Placental epithelial cell (primary cell): ENCODE measurements around a stretch of chr3.

DNA sequence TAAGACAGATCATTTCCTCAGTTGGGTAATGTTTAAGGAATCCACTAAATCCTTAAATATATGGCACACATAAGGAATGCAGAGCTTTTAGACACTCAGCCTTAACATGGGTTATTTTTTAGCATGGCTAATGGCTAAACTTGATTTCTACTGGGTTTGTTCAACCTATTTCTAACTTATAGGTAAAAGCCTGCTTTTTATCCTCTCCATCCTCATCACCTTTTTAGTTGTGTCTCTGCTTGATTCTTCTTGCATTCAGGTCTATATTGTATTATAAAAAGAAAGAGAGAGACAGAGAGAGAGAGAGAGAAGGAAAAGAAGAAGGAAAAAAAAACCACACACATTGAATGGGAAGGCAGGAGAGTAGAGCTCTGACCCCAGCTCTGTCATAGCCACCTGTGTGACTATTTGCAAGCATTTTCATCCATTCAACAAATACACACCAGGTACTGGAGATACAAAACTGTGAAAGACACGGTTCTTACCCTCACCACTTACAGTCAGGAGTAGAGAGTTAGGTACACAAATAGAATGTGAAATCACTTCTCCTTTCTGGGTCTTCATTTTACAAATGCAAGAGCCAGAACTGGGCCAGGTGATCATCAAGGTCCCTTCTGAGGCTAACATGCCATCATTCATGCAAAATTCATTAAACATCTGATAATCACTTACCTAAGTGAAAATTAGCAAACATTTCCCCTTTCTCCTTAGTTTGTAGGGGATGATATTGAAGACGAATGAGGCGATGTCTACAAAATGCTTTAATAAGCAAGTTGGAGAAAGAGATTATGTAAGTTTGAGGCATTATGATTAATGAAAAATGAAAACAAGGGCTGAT lies 88.4 kb downstream of the LPP start:
- CAGE, long polyA plus RNA = no peak

DNA sequence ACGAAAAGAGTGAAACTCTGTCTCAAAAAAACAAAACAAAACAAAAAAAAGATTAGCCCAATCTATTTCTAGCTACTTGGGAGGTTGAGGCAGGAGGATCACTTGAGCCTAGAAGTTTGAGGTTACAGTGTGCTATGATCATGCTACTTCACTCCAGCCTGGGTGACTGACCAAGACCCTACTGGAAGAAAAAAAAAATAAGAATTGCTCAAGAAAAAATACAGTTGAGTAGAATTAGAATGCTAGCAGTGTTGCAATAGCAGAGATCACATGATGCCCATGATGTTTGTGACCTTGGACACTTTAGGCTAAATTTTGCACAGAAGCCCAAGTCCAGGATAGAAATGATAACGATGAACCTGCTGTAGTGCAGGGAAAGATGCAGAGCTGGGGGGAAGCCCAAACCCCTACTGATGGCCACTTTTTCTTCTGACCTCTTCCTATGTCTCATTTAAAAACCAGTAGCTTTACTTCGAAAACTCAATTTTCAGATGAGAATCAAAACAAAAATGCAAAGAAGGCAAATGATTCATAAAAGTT lies 162.4 kb downstream of the LPP start:
- CAGE, long polyA plus RNA = no peak

- CAGE, long polyA plus RNA = no peak
These were observed 208.4 kb downstream of the LPP start for GRCh38 chr3:188362085-188362963.

DNA sequence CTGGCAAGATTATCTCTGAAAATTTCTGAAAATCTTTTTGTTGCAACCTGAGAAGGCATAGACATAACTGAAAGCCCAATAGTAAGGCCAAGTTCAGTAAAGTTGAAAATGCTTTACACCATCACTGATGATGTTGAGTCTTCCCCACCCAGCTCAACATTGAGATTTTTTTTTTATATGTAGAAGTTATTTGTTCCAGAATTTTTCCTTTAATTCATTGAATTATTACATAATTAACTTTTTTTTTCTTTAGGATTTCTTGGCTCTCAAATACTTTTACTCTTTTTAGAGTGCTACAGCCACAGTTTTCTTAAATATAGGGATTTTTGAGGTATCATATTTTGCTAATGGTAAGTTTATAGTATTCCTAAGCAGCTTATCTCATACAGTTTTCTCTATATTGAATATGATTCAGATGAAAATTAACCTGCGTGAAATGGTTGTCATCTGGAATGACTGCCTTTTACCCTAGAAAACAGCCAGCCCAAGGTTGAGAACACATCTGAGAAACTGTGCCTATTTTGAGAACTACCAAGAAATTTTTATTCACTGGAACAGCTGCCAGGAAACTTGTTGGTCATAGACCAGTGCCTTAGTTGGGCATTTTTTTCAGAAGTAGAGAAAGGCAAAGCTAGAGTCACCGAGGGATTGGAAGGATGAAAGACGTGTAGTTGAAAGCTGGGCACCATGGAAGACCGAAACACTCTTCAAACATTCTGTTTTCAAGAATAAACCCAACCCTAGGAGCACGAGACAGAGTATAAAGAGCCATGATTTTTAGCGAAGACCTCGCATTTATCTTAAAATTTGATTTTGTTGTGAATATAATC lies 276.9 kb downstream of the LPP start:
- CAGE, long polyA plus RNA = no peak

DNA sequence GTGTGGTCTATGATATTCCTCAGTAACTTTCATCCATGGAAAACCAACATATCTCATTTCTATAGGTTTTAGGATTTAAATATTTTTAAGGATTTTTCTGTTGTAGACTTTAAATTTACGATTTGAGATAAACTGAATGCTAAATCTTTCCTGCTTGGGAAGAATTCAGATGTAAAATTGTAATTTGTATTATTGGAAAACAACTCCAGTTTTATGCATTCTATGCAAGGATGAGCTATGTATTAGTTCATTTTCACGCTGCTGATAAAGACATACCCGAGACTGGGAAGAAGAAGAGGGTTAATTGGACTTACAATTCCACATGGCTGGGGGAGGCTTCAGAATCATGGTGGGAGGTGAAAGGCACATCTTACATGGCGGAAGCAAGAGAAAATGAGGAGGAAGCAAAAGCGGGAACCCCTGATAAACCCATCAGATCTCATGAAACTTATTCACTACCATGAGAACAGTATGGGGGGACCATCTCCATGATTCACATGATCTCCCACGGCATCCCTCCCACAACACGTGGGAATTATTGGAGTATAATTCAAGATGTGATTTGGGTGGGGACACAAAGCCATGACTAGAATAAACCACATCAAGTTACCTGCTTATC lies 300.5 kb downstream of the LPP start:
- CAGE, long polyA plus RNA = no peak

GRCh38 chr3:188578614-188579347 lies 424.8 kb downstream of the LPP start:
- CAGE, long polyA plus RNA = no peak

GRCh38 chr3:188581685-188582039 lies 427.7 kb downstream of the LPP start:
- CAGE, long polyA plus RNA = no peak

GRCh38 chr3:188689106-188689661 lies 482.6 kb upstream of the TPRG1 start:
- CAGE, long polyA plus RNA = no peak

- CAGE, long polyA plus RNA = no peak
These were observed 325.9 kb upstream of the TPRG1 start for GRCh38 chr3:188845750-188846392.

DNA sequence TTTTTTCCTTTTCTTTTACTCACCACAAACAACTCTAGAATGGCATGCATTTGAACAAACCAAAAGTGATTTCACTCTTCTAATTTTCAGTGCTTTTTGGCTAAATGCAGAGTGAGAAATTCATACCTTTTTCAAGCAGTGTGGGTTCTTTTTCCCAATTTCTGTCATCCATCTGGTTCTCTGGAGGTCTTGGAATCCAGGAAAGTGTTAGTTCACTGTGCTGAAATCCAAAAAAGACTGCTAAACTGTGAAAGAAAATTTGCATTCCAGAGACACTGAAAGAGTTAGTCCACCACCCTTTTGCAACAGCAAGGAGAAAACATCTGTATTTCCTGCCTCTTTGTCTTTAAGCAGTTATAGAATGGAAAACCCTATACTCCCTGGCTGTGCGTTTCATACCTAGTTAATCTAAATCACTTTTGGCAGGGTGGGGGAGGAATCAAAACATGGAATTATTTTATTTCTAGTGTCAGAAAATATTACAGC lies 317.9 kb upstream of the TPRG1 start:
- CAGE, long polyA plus RNA = no peak

DNA sequence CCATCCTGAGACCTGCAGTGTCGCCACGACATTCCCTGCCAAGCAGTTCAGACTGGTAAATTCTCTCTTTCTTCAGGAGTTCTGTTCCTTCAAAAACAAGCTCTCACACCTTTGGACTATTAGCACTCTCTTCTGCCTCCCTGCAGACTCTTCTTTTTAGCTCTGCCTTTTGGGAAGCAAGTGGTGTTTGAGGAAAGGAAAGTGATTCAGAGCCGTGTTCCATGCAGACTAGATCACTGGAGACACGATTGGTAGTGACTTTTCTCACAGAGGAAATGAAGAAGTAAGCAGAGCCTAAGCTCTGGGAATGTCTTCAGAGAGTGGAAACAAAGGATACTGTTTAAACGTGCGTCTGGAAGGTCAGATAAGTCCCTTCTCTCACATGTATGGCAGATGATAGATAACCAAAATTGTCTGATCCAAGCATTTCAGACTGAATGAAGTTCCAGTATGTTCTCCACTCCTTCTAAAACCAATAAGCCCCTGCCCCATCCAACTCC lies 270.6 kb upstream of the TPRG1 start:
- CAGE, long polyA plus RNA = no peak

DNA sequence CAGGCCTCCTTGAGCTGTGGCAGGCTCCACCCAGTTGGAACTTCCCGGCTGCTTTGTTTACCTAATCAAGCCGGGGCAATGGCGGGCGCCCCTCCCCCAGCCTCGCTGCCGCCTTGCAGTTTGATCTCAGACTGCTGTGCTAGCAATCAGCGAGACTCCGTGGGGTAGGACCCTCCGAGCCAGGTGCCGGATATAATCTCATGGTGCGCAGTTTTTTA lies 149.1 kb upstream of the TPRG1 start:
- CAGE, long polyA plus RNA = no peak

DNA sequence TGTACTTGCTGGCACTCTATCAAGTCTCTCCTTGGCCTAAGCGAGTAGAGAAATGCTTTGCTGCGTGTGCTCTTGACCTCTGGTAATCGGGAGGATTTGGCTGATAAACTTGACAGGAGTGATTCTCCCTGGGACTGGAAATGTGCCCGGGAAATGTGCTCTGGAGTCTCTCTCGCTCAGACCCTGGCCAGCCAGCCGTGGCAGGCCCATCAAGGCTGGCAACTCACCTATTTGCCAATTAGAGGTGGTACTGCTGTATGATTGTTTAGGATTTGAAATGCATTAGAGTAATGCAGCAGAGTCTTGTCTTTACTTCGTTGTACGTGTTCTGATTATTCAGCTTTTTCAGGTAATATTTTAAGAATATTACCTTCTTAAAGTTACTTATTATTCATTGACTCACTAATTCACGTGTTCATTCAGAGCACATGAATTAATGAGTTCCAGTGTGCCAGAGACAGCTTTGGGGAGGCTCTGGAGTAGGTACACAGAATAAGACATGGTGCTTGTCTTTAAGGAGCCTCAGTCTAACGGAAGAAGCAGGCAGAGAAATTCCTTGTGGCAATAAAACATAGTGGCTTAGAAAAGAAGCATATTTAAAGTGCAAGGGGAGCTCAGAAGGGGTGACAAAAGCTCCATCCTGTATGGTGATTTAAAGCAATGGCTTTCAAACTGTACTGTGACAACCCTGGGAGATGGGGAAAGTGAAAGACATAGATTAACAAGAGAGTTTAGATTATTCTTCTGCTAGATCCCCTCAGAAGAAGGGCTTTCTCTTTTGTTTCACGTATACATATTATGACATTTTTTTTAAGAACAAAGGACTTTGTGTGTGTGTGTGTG lies 47.8 kb upstream of the TPRG1 start:
- CAGE, long polyA plus RNA = no peak

DNA sequence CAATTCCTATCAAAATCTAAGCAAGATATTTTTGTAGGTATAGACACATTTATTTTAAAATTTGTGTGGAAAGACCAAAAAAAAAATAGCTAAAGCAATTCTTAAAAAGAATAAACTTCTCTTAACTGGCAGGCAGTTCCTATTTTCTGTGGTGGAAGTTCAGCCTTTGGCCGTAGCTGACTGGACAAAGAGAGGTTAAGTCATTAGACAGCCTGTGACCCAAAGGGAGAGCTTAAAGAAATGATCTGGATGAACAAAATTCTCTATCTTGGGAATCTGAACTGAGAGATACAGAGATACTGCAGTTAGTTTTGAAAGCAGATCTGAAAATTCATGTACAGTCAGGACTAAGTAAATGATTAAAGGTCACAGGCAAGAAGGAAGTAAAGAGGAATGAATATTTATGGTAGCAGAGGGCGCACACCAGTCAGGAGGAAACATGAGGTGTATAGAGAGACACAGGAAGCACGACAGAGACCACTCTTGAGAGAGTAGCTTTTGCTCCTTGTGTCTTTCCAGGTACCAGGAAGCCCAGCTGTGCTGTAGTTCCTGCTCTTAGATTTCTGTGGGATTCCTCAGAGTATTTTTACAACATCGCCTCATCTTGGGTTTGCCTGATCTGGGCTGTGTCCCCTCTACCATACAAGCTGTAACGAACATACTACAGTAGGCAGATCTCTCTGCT lies 57.6 kb downstream of the TPRG1 start:
- CAGE, long polyA plus RNA = no peak

DNA sequence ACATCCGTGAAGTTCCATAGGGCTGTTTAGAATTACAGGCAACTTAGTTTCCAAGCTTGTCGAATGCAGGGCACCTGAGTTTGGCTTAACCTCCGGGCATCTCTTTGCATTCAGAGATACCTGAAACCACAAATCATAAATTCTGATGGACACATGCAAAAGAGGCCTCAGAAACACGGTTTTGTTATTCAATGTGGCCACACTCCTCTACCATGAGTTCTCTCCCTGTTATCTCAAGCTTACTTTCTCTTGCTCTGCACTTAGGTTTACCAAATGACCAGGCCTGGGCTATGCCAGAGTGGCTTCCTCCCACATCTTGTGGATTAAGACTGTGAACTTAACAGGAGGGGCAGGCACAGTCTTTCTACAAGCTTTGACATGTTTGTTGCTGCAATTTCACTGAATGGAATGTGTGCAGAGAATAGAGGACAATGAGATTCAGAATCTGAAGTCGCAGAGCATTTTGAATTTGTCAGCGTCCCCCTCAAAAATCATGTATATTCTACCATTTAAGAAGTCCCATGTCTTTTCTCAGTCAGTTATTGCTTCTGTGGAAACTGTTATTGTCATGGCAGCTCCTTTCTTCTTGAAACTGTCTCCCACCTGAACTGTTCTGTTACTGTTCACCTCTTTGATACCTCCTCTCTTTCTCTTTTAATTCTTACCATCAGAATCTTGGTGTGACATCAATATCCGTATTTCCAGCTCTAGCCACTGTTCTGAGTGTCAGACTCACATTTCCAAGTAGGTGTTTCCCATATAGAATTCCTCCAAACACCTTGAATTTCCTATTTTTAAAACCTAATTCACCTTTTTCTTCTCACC lies 137.9 kb downstream of the TPRG1 start:
- CAGE, long polyA plus RNA = no peak

DNA sequence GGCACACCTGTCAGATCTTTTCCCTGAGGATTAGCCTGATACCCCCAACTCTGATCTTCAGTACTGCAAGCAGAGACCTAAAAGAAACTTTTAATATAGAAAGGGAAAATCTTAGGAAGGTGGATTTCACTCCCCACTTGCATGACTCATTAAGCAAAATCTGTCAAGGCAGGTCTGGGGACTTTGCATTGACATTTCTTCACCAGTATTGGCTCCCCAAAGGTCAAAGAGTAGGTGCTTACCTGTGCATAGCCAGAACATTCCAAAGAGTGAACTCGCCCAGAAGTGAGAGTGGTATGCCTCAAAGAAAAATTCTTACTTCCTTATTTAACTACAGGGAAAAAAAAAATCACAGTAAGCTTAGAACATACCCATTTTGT lies 140.9 kb upstream of the TP63 start:
- CAGE, long polyA plus RNA = no peak

DNA sequence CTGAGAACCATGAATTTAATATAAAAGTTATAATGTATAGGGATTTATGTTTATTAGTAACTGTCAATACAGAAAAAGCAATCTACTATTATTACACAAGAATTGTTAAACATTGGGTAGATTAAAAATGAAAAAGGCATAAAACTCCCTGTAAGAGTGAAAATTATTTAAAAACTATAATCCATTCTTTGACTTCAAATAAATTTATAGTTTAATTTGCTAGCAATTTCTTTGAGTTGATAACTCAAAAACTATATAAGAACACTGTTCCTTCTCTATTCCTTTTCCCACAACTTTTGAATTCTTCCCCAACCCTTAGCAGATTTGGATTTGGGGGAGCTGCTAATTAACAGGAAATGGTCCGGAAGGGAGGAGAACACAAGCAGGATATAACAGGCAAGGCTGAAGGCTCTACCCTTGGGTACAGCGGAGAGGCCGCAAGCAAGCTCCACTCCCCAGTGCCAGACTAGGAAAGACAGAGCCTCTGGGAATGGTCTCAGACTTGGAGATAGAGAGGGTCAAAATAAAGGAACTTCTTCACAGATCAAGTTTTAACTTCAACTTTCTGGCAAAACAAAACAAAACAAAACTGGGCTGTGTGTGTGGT lies 160.8 kb downstream of the TP63 start:
- CAGE, long polyA plus RNA = no peak

DNA sequence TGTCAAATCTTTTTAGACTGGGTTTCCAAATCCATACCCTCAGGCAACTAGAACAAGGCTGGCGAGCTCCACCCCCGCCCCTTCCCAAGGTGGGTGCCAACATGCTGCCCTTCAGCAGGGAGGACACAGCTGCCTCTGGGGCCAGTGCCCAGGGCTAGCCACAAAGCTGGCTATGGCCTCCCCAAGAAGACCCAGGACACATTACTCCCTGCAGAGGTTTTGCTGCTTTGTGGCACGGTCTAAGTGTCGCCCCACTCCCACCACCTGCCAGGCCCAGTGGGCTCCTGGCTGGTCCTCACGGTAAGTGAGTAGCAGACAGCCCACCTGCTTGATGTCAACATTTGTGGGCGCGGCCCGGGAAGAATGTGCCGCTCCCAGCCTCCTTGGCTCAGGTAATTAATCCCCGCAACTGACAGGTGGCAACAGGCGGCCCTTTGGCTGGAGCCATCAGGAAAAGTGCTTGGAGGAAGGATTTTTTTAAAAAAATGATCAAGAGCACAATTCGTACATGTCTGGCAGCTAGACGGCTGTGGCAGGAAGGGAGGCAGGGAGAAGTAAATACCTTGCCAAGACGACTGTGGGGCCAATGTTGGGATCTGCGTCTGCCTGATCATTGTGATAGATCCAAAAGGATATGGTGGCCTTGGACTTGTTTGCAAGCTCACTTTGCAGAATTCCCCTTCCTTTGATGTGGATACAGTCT lies 212.0 kb downstream of the TP63 start:
- CAGE, long polyA plus RNA = no peak

DNA sequence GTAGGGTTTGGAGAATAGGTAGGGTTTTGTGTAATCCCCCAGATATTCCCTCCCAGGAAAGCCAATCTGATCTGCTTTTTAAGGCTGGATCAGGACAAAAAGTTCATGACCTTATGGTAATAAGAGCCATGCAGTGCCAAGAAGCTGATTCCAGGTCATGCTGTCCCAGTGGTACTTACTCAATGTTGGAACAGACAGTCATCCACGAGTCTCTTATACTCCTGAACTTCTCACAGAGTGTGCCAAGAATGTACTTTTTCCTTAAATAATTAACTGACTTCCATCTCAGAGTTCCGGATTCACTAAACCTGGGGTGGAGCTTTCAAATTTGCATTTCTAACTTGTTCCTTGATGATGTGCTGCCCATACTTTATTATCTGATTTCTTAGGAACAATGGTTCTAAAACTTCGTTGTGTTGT lies 3.3 kb upstream of the P3H2 start:
- CAGE, long polyA plus RNA = no peak

- CAGE, long polyA plus RNA = no peak
These were observed 92.4 kb downstream of the CLDN1 start for GRCh38 chr3:190229608-190230406.